ENCODE data around the genes EXO5 and C1orf50.

DNA sequence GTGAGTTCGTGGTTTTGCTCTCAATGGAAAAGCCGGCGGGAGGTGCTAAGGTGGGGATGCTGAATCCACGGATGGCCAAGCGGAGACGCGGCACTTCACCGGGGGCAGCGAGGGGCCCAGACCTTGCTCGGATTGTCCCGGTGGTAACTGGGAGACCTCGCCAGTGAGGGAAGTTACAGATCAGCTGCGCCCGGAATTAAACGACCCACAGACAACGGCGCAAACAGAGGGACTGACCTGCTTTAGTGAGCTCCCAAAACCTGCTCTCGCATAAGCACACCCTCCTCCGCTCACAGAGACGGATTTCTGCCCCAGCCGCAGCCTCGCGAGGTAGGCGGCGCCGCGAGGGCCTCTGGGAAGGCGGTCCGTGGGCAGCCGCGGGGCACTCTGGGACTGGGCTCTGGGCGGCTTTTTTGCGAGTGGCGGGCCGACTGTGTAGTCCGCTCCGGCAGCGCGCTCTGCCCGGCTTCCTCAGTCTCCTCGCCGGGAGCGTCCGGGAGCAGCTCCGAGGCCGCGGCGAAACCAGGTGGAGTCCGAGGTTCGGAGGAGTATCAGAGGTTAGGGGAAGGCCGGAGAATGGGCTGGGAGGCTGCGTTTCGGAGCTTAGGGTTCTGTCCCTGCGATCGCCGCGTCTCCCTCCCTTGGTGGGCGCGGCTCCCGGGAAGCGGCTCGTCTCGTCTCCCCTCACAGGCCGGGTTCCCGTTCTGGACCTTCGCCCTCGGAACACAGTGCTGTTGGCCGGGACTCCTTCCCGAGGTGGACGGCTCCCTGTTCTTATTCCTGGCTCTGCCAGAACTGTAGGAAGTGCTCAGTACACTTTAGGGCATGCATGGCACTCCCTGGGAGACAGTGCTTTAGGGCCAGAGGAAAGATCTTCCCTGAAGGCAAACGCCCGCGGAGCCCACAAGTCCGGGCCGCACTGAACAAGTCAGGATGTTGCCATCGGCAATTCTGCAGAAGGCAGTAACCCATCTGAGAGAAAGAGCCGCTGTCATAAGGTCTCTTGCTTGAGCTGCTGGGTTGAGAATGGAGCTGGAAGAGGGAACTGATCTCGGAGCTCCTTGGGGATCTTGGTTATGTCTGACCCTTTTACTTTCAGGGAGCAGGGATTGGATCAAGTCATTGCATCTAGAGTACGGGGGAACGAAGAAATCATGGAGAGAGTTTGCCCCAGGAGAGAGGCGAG, at the start of gene EXO5:
TSS of gene EXO5 (plus strand) at position 416 of the 1,186 bp plus-strand sequence.
- PRO-cap, 4 experiments: peak in 4 of 4 experiments; most common plus-strand start position 410 of the sequence (in 4); most common minus-strand start position 304 of the sequence (in 3)
- RAMPAGE, long total RNA, 2 experiments: start-site peak on the plus strand in 2 of 2 experiments, centred at positions 416 to 440 of the sequence, 16 to 65 reads per replicate; start-site peak on the minus strand in 2 of 2 experiments, centred at positions 326 to 334 of the sequence, 9 to 13 reads per replicate

GRCh38 chr1:40784044-40784562, 516 bp downstream of the KCNQ4 start:
- PRO-cap, 4 experiments: no peak in any of the 4 experiments
- RAMPAGE, long total RNA, 2 experiments: no peak in any of the 2 experiments

DNA sequence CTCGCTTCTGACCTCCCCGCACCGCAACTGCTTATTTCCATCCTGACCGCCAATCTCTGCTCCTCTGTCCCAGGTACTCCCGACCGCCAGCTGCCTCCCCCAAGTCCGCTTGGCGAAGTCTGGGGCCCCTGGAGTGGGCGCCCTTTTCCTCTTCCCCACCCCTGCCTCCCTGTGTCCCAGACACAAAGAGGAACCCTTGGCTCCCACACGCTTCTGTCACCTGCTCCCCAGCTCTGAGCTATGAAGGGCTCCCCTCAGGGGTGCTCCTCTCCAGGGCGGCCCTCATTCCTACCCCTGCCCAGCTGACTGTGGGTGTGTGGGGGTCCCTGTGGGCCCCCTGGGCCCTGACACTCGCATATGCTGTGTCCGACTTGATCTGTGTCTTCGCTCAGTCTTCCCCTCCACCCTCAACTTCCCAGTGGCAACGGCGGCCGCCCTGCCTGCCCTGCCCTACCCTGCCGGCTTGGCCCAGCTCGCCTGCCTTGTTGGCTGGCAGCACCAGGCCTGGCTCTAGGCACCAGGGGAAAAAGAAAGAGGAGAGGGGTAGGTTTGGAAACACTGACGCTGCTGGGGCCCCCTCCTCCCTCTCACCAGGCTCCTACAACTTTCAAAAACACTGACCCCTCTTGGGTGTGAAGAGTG, 1.1 kb downstream of the KCNQ4 start:
- PRO-cap, 4 experiments: no peak in any of the 4 experiments
- RAMPAGE, long total RNA, 2 experiments: no peak in any of the 2 experiments

DNA sequence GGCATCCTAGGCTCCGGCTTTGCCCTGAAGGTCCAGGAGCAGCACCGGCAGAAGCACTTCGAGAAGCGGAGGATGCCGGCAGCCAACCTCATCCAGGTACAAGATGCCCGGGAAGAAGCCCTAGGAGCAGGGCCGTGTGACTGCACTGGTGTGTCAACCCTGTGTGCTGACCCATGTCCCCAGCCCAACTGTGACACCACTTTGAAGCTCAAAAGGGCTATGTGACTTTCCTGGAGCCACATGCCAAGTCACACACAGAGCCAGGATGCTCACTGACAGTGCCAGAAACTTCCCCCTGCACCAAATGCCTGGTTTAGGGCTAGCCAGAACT, 36.5 kb downstream of the KCNQ4 start:
- PRO-cap, 4 experiments: peak in 2 of 4 experiments; most common plus-strand start position 251 of the sequence (in 2); most common minus-strand start position 195 of the sequence (in 2)
- RAMPAGE, long total RNA, 2 experiments: no peak in any of the 2 experiments

- PRO-cap, 4 experiments: no peak in any of the 4 experiments
- RAMPAGE, long total RNA, 2 experiments: no peak in any of the 2 experiments
Measured at GRCh38 chr1:40919410-40920072, 57.4 kb upstream of the CITED4 start.

- PRO-cap, 4 experiments: peak in 2 of 4 experiments; most common plus-strand start chr1:40988500 (in 2)
- RAMPAGE, long total RNA, 2 experiments: start-site peak on the plus strand in 2 of 2 experiments, at chr1:40988541-40988562 at its widest, 33 to 49 reads per replicate
Measured at GRCh38 chr1:40988130-40988946, 8.8 kb downstream of the CTPS1 start.

DNA sequence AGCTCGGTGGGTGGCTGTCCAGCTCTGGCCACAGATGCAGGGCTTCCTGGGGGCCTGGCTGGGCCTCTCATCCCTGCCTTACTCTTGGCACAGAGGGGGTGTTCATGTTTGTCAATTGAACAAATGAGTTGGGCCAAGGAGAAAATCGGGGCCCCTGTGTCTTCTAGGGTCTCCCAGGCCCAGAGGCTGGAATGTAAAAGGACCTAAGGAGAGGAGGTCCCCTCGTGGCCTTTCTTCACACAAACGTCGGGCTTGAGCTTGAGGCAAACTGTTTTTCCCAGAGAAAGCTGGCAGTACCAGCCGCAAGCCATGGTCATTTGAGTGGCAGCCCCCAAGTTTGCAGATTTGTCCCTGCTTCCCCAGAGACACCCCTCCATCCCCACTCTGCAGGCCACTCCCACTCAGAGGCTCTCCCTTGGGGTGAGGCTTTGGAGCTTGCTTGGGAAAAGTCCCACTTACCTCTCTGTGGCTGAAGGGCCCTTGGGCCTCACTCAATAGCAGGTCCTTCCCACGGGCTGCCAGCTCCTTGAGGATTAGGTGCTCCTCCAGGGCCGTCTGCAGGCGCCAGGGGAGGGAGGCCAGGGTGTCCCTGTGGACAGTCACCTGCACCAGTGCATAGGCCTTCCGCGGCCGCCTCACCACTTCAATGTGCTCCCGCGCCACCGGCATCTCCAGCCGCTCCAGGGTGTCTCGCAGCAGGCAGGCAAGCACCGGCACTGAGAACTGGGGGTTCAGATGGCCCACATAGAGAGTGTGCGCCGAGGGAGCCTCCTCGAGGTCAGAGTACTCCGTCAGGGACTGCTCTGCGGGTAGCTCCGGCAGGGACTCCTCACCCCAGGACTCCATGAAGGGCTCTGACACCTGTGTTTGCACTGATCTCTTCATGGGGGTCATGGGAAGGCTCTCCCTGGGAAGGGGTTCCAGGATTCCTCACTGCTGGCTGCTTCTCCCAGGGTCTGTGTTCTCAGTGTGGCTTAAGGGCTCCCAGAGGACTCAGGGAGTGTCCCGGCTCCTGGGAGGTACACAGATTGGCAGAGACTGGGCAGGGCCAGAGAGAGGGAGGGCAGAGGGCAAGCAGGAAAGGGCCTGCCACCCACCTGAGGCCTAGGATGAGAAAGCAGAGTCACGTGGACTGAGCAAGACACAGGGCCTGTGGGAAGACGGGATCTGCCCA, 1.4 kb downstream of the SLFNL1 start:
- PRO-cap, 4 experiments: peak in 2 of 4 experiments; most common plus-strand start position 750 of the sequence (in 1)
- RAMPAGE, long total RNA, 2 experiments: no peak in any of the 2 experiments

DNA sequence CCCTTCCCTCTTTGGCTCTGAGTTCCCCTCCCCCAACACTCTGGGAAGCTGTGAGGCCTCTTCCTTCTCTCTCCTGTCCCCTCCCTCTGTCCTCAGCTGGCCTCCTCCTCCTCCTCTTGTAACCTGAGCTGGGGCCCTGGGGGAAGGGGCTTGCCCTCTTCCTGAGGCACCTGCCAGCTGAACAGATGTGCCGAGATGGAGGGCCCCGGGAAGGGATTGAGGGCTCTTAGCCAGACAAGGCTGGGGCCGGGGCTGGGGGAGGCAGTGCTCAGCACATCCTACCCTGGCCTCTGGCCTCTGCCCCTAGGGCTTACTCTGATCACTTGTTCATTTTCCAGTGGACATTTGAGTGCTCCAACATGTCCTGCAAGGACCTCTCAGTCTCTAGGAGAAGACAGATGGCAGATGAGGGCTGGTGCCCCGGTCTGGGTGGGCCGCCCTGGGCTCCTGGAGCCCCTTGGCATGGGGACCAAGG, 112.6 kb downstream of the EDN2 start:
- PRO-cap, 4 experiments: no peak in any of the 4 experiments
- RAMPAGE, long total RNA, 2 experiments: no peak in any of the 2 experiments

- PRO-cap, 4 experiments: no peak in any of the 4 experiments
- RAMPAGE, long total RNA, 2 experiments: no peak in any of the 2 experiments
Measured at GRCh38 chr1:41462018-41462617, 22.4 kb downstream of the EDN2 start.

GRCh38 chr1:41738534-41739811, 179.7 kb downstream of the HIVEP3 start:
- PRO-cap, 4 experiments: peak in 3 of 4 experiments; most common plus-strand start chr1:41739296 (in 2); most common minus-strand start chr1:41739161 (in 1)
- RAMPAGE, long total RNA, 2 experiments: no peak in any of the 2 experiments

DNA sequence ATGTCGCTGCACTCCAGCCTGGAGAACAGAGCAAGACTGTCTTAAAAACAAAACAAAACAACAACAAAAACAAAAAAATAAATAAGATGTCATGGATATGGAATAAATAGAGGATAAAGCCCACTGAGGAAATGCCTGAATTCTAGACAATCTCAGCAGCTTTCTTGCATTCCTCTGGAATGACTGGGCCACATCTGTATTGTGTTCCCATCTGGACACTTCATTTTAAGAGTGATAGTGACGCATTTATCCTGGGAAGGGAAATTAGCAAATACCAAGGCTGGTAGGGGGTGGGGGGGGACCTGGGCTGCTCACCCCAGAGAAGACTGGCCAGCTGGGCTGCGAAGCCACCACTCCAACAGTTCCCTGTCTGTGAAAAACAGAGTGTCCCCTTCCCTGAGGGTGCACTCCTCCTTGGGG, 106.3 kb downstream of the HIVEP3 start:
- PRO-cap, 4 experiments: no peak in any of the 4 experiments
- RAMPAGE, long total RNA, 2 experiments: no peak in any of the 2 experiments

DNA sequence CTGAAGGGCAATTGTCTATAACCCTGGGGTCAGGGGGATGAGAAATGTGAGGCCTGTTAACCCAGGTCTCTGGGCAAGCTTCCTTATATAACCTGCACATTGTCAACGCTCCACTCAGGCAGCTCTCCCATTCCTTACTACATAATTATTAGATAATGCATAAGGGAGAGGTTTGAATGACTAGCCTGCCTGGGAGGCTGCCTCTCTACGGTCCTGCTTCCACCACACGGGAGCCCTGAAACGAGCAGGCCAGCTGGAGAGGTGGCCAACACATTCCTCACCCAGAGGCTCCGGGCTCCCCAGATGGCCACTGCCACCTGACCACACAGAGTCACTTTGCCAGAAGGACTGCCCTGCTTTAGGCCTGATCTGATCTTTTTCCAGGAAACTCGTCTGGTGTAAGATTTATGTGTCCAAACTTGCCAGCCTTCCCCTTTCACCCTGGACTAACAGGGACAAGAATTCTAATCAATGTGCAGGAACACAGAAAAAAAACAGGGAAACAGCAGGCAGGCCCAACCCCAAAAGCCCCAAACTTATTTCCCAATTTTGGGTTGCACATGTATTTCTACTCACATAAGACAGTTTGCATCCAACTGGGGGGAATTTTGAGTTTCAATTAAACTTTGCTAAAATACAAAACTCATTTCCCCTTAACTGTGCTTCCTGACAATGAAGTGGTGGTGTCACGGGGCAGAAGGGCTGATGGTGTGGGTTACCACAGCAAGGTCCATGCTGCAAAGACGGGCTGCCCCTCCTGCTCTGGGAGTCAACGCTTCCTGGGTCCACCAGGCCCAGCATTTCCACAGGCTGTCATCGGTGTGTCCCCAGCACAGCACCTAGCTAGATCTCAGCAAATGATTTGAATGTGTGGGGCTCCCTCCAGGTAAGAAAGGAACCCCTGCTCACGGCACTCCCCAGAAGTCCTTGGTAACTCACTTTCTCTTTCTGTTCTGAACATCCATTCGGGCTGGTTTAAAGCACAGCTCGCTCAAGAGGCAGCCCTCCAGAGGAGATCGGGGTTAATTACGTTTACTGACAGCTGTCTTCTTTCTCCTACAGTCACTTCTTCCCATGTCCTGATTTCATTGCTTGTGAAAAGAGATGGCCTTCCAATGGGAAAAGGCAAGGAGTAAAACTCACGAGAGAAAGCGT, 27.6 kb downstream of the HIVEP3 start:
- PRO-cap, 4 experiments: no peak in any of the 4 experiments
- RAMPAGE, long total RNA, 2 experiments: no peak in any of the 2 experiments

DNA sequence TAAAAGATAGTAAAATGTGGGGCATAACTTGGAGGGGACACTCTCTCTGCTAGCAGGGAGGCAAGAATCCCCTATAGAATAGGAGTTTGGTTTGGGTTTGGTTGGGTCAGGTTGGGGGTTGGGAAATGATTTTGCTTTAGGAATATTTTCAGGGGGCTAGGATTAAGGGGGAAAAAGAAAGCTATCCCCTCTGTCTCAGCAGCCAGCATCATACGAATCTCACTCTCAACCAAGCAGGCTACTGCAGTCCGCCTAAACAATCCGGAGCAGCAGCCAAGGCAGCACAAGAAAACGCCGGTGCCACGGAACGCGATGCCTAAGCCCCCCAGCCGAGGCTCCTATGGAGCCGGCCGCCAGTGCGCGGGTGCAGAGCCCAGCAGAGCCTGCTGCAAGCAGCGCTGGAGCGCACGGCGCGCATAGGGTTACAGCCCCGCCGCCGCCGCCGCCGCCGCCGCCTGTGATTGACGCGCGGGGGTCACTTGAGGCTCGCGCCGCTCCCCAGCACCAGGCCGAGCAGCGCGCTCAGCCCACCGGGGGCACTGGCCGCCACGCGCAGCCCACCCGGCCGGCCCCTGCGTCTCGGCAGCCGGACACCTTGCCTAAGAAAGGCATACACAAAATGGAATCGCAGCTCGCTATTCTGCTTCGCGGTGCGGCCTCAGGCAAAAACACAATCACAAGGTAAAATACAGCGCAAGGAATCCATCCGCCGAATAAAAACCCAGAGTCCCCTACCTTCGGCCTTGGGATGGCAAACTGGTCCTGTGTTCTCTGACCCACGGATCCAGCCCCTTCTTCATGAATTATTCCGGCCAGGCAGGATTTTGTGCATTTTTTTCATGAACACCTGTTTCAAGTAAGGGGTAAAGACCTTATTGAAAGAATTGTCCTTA, 798 bp downstream of the HIVEP3 start:
- PRO-cap, 4 experiments: no peak in any of the 4 experiments
- RAMPAGE, long total RNA, 2 experiments: no peak in any of the 2 experiments

GRCh38 chr1:41955287-41956094, 36.8 kb upstream of the HIVEP3 start:
- PRO-cap, 4 experiments: no peak in any of the 4 experiments
- RAMPAGE, long total RNA, 2 experiments: no peak in any of the 2 experiments

DNA sequence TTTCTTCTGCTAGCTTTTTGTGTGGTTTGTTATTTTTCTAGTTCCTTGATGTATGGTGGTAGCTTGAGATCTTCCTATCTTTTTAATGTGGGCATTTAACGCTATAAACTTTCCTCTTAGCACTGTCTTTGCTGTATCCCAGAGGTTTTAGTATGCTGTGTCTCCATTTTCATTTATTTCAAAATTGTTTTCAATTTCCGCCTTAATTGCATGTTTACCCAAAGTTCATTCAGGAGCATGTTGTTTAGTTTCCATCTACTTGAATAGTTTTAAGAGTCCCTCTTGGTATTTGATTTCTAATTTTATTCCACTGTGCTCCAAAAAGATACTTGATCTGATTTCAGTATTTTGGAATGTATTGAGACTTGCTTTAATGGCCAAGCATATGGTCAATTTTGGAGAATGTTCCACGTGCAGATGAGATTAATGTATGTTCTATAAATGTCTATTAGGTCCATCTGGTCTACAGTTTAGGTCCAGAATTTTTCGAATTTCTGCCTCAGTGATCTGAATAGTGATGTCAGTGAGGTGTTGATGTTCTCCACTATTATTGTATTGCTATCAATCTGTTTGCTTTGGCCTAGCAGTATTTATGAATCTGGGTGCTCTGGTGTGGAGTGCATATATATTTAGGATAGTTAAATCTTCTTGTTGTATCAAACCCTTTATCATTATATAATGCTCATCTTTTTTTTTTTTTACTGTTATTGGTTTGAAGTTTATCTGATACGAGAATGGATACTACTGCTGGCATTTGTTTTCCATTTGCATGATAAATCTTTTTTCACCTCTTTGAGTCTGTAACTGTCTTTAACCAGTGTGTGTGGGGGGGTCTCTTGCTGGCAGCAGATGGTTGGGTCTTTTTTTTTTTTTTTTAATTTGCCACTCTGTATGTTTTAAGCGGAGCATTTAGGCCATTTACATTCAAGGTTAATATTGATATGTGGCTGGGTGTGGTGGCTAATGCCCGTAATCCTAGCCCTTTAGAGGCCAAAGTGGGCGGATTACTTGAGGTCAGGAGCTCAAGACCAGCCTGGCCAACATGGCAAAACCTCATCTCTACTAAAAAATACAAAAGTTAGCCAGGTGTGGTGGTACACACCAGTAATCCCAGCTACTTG, 36.0 kb downstream of the FOXJ3 start:
- PRO-cap, 4 experiments: no peak in any of the 4 experiments
- RAMPAGE, long total RNA, 2 experiments: no peak in any of the 2 experiments

GRCh38 chr1:42334143-42334634, 846 bp downstream of the FOXJ3 start:
- PRO-cap, 4 experiments: peak in 4 of 4 experiments; most common plus-strand start chr1:42334526 (in 4); most common minus-strand start chr1:42334324 (in 2)
- RAMPAGE, long total RNA, 2 experiments: no peak in any of the 2 experiments

DNA sequence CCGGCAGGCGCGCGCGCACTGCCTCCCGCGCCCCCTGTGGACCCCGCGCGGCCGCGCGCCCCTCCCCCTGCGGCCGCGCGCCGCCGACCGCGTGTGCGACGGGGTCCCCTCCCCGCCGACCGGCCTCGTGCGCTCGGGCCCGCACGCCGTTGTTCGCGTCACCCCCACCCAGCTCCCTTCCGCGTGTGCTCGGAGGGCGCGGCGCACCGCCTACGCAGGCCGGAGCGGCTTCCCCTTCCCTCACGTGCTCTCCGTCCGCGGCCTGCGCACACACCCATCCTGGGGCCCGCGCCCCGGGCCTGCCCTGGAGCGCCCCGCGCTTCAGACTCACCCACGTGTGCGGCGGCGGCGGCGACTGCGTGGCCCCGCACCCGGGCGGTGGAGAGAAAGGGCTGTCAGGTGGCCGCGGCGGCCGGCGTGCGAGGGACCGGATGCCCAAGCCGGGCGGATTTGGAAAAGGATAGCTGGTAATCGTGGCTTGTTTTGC, 724 bp downstream of the YBX1 start:
- PRO-cap, 4 experiments: peak in 4 of 4 experiments; most common plus-strand start position 277 of the sequence (in 2); most common minus-strand start position 187 of the sequence (in 2)
- RAMPAGE, long total RNA, 2 experiments: no peak in any of the 2 experiments

DNA sequence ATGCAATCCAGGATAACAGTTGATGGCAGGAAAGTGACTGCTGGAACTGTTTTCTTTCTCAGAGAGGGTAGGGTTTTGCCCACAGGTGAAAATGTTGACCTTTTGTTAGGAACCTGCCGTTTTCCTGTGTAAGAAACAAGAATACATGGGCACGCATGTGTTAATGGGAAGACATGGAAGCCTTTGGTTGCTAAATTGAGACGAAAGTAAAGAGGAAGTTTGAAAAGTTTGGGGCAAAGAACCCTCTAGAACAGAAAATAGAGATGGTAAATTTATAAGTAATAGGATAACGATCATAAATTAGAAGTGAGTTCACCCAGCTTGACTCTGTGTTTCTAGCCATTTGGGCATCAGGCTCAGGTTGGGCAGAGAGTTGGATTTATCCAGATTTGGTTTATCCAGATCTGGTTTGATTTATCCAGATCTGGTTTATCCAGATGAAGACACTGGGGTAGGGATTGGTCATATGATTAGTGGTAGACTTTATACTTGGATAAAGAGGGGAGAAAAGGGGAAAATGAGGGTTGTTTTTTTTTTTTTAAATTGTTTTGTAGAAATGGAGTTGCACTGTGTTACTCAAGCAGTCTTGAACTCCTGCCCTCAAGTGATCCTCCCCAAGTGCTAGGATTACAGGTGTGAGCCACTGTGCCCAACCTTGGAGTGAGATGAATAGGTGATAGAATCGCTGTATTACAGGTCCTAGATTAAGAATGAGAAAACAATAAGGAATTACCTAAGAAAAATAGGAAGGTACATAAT, 17.1 kb downstream of the YBX1 start:
- PRO-cap, 4 experiments: no peak in any of the 4 experiments
- RAMPAGE, long total RNA, 2 experiments: no peak in any of the 2 experiments

DNA sequence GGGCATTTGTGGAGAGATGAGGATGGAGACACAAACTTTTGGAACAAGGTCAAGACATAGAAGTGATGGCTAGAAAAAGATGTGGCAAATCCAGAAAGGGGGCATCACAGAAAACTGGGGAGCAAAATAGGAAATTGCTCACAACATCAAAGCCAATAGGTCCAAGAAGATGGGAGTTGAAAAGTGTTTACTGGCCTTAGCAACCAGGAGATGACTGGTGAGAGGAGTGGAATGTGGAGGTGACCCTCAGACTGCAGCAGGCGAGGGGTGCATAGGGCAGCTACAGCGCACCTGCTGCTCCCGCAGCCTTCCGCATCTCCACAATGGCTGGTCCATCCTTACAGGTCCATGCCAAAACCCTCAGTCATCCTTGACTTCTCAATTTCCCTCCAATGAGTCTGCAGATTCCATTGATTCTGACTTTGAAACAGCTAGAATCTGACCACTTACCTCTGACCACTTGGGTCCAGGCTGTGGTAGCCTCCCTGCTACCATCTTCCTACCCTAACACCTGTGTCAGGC, 22.3 kb downstream of the CLDN19 start:
- PRO-cap, 4 experiments: no peak in any of the 4 experiments
- RAMPAGE, long total RNA, 2 experiments: no peak in any of the 2 experiments

DNA sequence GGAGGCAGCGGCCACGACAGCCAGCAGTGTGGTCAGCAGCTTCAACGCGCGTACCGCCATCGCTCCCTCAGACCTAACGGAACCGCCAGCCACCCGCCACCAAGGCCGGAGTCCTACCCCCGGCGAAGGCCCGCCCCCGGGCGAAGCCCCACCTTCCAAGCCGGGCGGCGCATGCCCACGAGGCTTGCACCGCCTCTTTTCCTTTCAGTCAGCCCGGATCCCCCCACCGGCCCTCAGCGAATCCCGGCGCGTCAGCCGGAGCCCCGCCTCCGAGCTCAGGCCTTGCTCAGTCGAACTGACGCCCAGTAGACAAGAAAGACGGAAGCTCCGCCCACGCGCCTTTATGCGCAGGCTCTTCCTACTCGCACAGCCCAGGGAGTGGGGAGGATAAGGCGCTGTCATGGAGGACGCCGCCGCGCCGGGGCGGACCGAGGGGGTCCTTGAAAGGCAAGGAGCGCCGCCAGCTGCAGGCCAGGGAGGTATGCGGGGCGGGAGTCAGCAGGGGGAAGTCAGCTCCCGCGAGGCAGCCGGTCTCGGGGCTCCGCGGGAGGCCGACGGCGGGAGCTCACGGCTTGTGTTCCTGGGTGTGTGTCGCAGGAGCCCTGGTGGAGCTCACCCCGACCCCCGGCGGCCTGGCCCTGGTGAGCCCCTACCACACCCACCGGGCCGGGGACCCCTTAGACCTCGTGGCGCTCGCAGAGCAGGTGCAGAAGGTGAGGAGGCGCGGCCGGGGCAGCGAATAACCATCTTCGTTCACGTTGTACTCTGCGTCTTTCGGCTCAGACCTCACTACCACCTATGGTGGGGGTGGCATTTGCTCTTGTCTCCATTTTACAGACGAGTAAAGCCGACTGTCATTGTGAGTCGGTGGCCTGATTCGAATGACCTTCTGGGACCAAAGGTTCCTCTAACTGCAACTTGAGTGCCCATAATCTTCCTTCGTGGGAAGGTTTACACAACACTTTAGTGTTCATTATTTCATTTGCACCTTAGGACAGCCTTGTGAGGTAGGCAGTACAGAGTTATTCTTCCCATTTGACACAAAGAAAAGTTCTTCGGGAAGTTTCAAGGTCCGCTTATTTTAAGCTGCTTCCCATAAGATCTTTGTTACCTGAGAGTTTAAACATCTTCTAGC, at the start of gene C1orf50:
TSS of gene C1orf50 (plus strand) at position 338 of the 1,135 bp plus-strand sequence.
- PRO-cap, 4 experiments: peak in 4 of 4 experiments; most common plus-strand start position 374 of the sequence (in 2); most common minus-strand start position 75 of the sequence (in 4)
- RAMPAGE, long total RNA, 2 experiments: start-site peak on the plus strand in 2 of 2 experiments, centred at positions 373 to 374 of the sequence, 221 to 285 reads per replicate; start-site peak on the minus strand in 1 of 2 experiments, centred at position 88 of the sequence, 23 reads per replicate

Measured in right lobe of liver (tissue), 4 donors.